ENCODE results near the gene DBN1.

DNA sequence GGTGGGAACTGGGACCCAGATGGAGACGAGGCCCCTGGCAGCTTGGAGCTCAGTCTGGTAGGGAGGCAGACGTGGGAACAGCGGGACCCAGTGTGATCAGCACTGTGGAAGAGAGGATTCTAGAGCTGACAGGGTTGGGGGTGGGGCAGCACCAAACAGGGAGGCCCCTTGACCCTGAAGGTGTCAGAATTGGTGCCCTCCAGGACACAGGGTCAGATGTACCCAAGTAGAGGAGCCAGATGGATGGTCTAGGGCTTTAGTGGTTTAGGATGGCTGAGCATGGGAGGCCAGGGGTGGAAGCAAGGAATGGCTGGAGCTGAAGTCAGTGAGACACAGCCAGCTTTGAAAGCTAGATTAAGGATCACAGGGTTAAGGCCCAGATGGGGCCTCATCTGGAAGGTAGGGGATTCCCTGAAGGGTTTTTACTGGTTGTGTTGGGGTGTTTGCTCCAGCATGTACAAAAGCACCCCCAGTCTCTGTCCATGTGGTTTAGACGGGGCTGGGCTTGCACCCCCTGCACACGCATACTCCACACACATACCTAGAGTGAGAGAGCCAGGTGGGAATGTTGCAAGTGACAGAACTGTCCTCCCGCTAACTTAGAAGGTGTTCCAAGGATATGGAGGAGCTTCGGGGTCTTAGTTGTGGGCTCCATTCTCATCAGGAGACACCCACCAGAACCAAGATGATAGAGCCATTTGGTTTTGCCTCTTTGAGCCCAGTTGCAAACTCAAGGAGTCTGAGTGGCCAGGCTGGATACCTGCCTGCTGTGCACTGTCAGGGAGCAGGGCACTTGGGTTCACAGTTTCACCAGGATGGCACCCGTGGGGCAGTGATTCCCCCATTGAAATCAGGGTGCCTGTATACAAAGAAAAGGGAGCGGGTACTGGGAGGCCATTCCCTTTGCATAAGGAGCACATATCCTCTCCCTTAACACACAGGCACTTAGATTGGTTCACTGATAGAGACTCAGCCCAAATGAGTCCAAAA is 1.8 kb upstream of the PRR7 start:
- RRBS, 2 experiments = no CpG with 5 or more reads among the region's 9 CpGs

- RRBS, 2 experiments = no CpG with 5 or more reads among the region's 15 CpGs
Observed at GRCh38 chr5:177448854-177449760, 2.5 kb downstream of the PRR7 start.

- RRBS, 2 experiments = no CpG with 5 or more reads among the region's 7 CpGs
Observed at GRCh38 chr5:177453807-177454094, 7.1 kb downstream of the PRR7 start.

- RRBS, 2 experiments = no CpG with 5 or more reads among the region's 12 CpGs
Observed at GRCh38 chr5:177468335-177469124, 4.9 kb downstream of the DBN1 start.

DNA sequence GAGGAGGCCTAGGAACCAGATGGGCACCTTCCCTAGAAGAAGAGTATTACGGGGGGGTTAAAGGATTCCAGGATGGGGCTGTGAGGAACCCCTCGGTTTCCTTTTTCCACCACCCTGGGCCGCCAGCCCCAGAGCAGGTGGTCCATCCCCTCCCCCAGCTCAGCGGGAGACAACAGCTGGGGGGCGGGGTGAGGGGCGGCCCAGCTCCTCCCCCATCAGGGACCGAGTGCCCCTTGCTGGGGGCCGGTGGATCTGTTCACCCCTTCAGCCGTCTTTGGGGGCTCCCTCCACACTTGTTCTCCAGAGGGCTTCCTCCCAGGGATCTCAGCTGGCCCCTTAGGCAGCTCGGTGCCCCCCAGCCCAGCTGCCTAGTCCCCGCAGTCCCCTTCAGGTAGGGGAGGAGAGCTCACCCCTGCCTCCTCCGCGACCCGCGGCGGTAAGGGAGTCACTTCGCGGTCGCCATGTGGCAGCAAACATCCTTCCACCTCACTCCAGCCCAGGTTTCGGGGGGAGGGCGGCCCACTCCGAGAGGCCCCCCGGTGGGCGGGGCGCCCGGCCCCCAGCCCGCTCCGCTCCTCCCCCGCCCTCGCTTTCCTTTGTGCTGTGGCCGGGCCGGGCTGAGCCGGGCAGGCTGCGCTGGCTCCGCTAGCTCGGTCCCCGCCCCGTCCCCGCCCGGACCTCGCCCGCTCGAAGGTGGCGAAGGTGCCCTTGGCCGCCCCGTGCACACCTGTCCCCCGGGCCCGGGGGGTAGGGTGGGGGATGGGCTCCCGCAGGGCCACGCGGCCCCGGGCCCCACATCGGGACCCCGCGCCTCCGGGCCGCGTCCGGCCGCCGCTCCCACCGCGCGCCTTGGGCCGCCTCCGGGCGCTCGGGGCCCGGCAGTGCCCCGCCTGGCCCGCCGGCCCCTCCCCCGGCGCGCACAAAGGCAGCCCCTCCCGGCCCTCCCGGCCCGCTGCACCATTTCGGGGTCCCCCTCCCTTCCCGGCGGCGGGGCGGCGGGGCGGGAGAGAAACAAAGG is 759 bp downstream of the DBN1 start:
- RRBS, 2 experiments = 2% methylated on average over 40 of the region's 85 CpGs

DNA sequence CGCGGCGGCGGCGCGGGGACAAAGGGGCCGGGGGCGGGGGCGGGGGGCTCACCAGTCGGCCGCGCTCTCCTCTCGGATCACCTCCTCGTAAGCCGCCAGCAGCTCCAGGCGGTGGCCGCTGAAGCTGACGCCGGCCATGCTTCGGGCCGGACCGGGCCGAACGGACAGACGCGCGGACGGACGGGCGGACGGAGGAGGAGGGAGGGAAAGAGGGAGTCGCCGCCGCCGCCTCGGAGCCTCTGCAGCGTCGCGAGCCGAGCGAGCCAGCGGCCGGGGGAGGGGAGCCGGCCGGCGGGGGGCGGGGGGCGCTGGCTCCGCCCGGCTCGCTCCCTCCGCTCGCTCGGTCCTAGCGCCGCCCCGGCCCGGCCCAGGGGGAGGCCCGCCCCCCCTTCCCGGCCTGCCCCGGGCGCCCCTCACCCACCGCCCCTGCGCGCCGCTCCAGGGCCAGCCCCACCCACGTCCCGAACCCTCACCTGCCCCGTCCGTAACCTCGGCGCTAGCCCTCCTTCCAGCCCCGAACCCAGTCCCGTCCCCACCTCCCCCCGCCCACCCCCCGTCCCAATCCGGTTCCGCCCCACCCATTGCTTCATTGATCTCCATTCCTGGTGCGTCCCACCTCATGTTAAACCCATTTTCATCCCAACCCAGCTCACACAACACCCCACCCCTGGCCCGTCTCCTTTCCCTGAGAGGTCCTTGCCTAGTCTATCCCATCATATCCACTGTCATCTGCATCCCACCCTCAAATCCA is at the start of gene DBN1:
Gene DBN1 (minus strand): TSS at position 251 of the 751 bp plus-strand sequence.
- RRBS, 2 experiments = 2% methylated on average over 15 to 24 of the region's 80 CpGs

DNA sequence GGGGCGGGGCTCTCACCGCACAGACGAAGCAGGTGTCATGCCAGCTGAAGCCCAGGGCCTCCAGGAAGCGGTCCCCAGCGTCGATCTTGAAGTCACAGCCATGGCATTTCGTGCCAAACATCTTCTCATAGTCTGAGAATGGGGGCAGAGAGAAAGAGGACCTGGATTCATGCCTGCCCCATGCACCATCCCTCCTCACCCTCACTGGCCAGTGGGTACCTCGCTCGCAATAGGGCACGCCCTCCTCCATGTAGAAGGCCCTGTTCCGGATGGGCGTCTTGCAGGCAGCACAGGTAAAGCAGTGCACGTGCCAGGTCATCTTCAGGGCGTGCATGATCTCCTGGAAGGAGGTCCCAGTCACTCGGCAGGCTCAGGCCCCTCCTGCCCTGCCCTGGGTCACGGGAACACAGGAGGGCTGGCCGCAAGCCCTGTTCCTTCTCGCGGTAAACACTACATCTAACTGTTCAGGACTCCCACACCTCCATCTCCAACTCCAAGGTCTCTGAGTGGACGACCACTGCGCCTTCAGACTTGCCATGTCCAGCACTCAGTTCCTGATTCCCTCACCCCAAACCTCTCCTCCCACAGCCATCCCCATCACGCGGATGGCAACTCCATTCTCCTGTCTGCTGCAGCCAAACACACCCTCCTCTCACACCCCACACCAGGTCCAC is 10.6 kb upstream of the DBN1 start:
- RRBS, 2 experiments = no CpG with 5 or more reads among the region's 23 CpGs

- RRBS, 2 experiments = no CpG with 5 or more reads among the region's 13 CpGs
Observed at GRCh38 chr5:177494180-177495321, 2.9 kb downstream of the PDLIM7 start.

GRCh38 chr5:177546087-177546981 is 8.0 kb downstream of the FAM193B start:
- RRBS, 2 experiments = no CpG with 5 or more reads among the region's 6 CpGs

GRCh38 chr5:177552839-177553678 is 1.3 kb downstream of the FAM193B start:
- RRBS, 2 experiments = no CpG with 5 or more reads among the region's 21 CpGs

- RRBS, 2 experiments = no CpG with 5 or more reads among the region's 7 CpGs
Observed at GRCh38 chr5:177602107-177602774, 2.3 kb downstream of the B4GALT7 start.

DNA sequence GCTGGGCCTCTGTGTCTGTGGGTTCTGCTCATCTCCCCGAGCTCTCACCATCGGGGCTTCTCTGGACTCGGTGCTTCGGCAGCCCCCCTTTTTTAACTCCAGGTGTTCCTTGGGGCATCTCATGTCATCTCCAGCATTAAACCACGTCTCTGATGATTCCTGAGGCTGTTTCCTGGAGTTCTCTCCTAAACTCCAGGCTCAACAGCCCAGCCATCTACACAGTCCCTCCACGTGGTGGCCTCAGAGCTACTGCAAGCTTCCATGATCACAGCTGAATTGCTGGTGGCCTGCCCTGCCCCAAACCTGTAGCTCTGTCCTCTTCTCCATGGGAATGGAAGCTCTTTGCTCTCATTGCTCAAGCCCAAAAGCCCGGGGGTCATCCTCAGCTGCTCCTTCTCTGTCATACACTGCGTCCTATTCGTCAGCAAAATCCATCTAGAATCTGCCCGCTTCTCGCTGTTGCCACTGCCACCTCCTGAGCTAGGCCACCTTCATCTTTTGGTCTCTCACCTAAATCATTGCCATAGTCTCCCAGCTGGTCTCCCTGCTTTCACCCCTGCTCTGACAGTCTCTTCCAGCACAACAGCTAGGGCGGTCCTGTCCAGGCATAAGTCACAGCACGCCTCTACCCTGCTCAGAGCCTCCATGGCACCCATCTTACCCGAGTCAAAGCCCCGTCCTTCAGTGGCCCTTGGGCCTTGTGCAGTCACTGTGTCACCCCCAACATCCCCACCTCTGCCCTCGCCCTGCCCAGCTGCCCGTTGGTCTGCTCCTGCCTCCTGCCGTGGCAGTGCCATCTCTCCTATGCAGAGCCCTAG is 6.3 kb downstream of the B4GALT7 start:
- RRBS, 2 experiments = no CpG with 5 or more reads among the region's 18 CpGs

DNA sequence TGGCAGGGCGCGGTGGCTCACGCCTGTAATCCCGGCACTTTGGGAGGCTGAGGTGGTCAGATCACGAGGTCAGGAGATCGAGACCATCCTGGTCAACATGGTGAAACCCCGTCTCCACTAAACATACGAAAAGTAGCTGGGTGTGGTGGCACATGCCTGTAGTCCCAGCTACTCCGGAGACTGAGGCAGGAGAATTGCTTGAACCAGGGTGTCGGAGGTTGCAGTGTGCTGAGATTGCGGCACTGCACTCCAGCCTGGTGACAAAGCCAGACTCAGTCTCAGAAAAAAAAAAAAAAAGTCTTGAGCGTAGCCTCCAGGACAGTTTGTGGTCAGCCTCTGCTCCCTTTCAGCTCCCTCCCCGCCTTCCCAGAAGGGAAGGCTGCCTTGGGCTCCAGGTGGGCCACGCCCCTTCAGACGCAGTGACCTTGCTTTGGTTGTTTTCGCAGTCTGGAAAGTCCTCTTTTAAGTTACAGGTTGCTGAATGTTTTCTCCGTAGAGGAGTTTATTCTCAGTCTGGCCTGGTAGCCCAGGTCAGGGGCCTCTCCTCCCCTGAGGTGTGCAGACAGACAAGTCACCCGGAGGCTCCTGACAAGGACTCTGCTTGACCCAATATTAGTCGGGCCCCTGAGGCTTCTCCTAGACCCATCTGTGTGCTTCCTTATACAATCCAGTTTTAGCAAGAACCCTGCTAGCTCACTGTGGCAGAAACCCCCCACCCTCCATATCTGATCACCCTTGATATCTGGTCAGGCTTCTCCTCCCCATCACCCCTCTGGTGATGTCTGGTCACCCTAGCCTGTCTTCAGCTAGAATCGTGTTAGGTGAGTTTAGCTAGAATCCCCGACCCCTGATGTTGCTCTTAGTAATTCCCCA is 31.7 kb upstream of the N4BP3 start:
- RRBS, 2 experiments = no CpG with 5 or more reads among the region's 21 CpGs

DNA sequence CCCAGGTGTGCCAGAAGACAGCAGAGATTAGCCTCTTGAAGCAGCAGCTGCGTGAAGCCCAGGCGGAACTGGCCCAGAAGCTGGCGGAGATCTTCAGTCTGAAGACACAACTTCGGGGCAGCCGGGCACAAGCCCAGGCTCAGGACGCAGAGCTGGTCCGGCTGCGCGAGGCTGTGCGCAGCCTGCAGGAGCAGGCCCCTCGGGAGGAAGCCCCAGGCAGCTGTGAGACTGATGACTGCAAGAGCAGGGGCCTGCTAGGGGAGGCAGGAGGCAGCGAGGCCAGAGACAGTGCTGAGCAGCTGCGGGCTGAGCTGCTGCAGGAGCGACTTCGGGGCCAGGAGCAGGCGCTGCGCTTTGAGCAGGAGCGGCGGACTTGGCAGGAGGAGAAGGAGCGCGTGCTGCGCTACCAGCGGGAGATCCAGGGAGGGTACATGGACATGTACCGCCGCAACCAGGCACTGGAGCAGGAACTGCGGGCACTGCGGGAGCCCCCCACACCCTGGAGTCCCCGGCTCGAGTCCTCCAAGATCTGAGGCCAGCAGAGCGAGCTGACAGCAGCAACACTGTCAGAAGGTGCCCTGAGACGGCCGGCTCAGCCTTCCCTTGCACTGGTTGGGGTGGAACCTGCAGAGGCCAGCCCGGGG is 8.3 kb downstream of the N4BP3 start:
- RRBS, 2 experiments = 74 to 91% methylated on average over 5 to 7 of the region's 33 CpGs

- RRBS, 2 experiments = no CpG with 5 or more reads among the region's 12 CpGs
Observed at GRCh38 chr5:178142489-178142877, 11.2 kb downstream of the NHP2 start.

- RRBS, 2 experiments = no CpG with 5 or more reads among the region's 11 CpGs
Observed at GRCh38 chr5:178206232-178206984, 2.1 kb downstream of the HNRNPAB start.

DNA sequence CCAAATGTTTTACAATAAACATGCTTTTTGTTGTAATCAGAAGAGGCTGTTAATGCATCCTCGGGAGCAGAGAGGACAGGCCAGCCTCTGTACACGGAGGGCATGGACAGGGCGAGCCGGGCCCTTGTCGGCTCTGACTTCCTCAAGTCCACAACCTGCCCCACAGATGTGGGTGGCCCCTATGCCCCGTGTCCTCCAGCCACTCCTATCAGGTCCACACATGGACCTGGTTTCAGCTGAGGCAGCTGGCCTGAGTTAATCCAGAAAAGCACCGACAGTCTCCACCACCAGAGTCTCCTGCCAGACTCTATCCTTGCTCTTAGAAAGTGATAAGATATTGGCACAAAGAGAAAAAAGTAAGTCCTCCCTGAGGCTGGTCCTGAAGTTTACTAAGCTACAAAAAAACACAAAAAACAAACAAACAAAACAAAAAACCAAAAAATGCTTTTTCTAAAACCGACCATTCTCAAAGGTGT is 52.4 kb upstream of the PHYKPL start:
- RRBS, 2 experiments = no CpG with 5 or more reads among the region's 8 CpGs

GRCh38 chr5:178331349-178332311 is 99.0 kb upstream of the PHYKPL start:
- RRBS, 2 experiments = no CpG with 5 or more reads among the region's 21 CpGs

- RRBS, 2 experiments = no CpG with 5 or more reads among the region's 12 CpGs
Observed at GRCh38 chr5:178338075-178338769, 105.6 kb upstream of the PHYKPL start.

GRCh38 chr5:178453187-178453801 is 136.9 kb downstream of the COL23A1 start:
- RRBS, 2 experiments = no CpG with 5 or more reads among the region's 7 CpGs